Placental pericyte (primary cell): ENCODE measurements around the genes HACE1 and POPDC3.

DNA sequence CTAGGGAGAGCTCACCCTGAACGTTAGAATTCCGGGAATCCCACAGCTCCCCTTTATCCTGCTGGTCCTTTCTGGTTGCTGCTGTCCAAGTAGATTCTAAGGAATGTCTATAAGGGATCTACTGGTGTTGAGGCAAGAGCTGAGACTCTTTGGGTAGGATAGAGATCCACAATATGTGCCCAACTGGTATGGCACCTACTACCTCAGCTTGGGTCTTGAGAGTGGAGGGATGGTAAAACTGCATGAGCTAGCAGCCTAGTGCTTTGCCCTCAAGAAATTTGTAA lies 568.2 kb downstream of the GRIK2 start:
- CAGE, long polyA plus RNA, result no peak

DNA sequence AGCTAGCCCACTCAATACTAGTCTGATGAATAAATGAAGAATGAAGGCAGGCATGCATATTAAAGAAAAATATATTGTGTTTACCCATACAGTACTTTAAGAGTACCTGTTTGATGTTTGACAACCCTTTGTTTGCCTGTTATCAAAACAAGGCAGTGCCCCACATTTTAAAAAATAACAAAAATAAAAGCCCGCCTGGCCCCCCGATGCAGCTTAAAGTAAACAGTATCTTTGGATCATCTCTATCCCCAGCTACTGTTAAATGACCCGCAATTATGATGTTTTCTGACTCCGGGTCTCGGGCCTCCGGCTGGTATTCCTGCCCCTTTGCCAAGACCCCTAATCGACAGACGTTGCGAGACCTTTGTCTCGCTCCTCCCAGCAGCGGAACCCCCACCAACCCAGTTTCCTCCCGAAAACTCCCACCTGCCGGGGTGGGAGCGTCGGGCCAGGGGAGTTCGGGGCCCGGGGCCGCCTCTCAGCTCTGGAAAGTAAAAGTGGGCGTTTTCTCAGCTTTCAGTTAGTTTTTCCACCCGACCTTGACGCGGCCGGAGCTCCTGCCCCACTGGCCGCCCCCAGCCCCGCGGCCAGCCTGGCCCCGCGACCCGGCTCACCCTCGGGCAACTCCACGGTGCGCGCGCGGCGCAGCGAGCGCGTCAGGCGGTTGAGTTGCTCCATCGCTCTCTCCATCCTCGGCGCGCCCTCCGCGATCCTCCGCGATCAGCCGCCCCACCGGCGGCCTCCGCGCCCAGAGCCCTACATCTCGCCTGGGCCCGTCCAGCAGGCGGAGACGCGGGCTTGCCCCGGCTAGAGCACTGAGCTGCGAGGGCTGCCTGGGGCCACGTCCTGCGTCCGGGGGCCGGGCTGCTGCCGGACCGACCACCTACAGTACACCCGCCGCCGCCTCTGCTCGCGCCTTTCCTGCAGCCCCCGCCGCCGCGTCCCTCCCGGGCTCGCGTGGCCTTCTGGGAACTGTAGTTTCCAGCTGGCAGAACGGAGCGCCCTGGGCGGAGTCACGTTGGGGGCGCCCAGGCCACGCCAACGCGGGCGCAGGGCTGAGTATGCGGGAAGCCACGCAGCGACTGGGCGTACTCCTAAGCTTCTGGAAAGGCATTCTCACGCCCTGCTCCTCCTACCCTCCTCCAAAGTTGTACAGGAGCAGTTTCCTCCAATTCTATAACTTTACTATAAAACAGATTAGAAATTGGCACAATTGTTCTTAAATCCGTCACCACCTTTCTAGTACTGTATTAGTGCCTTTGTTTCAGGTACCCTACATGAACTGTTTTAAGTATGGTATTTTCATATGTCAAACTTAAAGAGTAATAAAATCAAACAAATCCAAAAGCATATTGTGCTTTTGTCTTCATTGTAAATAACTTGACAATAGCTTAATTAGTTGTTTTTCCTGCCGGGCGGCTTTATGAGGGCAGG lies at the start of gene HACE1:
Gene HACE1, minus strand, starts transcription at position 967 of the 1,434 bp plus-strand sequence.
- CAGE, long polyA plus RNA, result no peak

DNA sequence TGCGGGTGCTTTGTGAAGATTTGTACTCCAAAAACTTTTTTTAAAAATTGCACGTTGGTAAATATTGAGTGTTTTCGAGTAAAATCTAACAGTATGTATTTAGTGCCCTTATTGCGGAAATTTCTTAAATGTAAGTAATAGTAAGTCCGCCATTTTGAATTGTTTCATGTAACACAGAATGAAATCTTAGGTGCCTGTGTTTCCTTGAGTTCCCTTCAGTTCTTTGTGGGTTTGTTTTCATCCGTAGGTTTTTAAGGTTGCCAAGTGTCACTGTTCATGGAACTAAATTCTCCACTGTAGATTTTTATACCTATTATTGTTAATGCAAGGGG lies 15.1 kb upstream of the LIN28B start:
- CAGE, long polyA plus RNA, result no peak

GRCh38 chr6:104954328-104955151 lies 2.4 kb upstream of the LIN28B start:
- CAGE, long polyA plus RNA, result no peak

DNA sequence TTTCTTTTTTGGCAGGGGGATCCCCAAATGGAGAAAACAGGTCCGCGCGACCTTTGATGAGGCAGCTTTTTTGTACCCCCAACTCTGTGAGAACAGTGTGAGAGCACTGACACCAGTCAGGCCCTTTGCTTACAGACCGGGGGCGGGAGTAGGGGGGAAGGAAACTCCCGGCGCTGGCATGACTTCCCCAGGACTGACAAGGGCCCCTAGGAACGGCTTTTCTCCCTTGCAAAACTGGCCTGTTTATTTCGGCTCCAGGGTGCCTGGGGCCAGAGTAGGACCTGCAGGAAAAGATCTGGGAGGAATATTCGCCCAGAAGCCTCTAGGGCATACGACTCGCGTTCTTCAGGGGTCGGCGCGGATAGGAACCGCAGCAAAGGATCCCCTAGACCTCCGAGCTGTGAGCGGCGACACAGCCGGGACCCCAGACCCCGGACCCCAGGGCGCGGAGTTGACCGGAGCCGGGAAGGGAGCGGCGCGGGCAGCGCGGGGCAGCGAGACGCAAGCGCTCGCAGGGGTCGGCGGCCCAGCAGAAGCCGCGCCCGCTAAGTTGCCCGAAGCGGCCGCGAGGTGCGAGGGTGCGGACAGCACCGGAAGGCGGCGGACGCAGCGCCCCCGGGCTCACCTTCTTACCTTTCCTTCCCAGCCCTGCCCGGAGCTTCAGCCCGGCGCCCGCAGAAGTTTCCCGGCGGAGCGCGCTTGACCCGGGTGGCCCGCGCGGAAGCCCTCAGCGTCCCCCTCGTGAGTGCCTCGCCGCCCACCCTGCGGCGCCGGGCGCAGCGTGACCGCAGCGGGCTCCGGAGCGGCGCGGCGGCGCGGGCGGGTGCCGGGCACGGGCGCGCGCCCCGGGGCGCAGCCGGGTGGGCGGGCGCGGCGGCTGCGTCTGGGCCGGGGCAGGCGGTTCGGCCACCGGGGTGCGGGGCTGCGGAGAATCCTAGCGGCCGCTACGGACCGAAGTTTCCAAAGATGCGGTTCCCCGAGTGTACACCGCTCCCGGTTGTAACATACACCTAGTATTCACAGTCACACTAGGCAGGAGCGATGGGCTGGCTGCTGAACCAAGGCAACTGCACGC lies at the start of gene POPDC3:
Gene POPDC3, minus strand, starts transcription at position 815 of the 1,075 bp plus-strand sequence.
- CAGE, long polyA plus RNA, result no peak

DNA sequence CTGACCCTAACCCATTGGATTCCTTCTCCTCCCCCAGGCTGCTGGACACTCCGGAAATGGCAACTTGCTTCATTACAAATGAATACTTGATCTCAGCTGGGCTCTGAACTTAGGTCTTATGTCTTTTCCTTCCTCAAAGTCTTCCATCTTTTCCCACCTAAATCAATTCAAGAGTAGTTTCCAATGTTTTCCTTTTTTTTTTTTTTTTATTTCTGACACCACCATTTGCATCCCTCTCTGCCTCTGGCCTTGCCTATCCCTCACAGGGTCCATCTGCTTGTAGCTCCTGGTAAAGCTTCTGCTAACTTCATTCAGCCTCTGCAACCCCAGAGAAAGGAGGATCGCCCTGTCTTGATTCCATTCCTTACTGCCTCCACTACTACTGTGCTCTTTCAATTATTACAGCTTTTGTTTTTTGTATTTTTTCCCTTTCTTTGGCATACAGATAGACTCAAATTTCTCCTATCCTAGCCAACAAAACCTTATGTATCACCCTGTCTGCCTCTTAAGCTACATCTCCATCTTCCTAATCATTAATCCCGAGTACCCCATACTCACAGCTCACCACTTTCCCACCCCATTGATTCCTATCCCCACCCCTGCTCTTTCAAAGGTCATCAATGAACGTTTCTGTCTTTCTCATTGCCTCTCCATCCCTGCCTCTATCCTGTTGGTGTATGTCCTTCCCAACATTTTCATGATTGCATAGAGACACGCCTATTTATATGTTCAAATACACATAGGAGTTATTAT lies 107.7 kb downstream of the PREP start:
- CAGE, long polyA plus RNA, result no peak

DNA sequence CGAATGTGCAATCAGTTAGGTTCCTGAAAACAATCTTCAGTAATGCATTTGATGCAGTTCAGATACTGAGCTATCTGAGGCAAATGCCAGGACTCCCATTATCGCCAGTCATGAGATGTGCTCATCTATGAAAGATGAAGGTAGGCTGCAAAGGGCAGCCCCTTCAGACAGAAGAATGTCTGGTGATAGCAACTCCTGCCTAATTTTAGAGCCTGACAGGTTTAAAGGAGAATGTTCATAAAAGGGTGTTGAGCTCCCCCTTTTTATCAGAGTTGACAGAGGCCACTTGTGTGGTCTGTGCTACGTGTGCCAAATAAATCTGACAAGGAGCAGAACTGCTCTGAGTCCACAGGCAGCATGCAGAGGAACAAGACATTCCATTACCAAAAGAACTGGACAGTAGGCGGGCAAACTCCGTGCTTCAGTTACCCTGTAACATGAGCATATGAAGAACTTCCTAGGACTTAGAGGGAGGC lies 101.8 kb downstream of the PREP start:
- CAGE, long polyA plus RNA, result no peak

GRCh38 chr6:105302077-105303342 lies 100.4 kb downstream of the PREP start:
- CAGE, long polyA plus RNA, result no peak

GRCh38 chr6:105373250-105373681 lies 29.6 kb downstream of the PREP start:
- CAGE, long polyA plus RNA, result no peak

- CAGE, long polyA plus RNA, result no peak
These were observed 13.4 kb downstream of the PREP start for GRCh38 chr6:105389454-105389939.

DNA sequence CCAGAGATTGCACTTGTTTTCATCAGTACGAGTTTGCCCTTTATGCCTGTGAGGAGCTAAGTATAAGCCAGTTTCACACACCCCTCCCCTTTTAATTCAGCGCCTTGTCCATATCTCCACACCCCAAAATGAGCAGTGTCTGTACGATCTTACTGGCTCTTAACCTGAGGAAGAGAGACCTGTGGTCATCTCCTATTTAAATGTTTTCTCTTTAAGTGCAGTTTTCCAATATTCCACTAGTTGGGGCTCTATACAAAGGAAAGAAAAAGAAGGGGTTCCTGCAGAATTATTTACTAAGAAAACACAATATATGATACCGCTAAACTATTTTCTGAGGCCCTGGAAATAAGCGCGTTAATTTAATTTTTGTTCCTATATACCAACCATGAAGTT lies 81.8 kb upstream of the PREP start:
- CAGE, long polyA plus RNA, result no peak

DNA sequence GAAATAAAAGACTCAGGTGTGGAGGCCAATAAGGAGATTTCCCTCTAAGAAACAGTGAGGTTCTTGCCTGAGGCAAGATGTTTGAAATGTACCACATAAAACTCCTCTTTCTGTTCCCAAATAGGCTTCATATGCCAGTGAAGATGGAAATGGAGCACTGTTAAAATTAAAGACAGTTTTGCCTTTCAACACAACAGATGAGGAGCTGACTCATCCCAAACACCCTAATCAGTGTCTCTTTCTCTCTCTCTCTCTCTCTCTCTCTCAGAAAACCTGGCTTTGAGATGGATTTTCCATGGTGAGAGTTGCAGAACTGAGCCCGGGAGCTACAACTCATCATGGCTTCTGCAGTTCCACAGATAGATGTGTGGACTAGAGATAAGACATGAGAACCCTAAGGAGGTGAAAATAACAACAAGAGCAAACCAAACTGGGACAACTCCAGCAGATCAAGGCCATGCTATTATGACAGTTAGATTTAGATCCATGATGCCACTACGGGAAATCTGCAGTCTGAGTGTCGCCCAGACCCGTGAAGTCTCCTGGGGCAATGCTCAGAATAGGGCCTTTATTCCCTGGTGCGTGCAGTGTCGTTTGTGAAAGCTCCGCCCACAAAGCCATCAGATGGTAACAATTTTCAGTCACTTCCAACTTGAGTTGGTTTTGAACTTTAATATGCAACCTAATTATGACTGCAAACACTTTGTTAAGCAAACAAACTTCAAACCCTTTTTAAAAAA lies 338.1 kb upstream of the PREP start:
- CAGE, long polyA plus RNA, result no peak

- CAGE, long polyA plus RNA, result no peak
These were observed 100.6 kb upstream of the PRDM1 start for GRCh38 chr6:105985459-105986090.

DNA sequence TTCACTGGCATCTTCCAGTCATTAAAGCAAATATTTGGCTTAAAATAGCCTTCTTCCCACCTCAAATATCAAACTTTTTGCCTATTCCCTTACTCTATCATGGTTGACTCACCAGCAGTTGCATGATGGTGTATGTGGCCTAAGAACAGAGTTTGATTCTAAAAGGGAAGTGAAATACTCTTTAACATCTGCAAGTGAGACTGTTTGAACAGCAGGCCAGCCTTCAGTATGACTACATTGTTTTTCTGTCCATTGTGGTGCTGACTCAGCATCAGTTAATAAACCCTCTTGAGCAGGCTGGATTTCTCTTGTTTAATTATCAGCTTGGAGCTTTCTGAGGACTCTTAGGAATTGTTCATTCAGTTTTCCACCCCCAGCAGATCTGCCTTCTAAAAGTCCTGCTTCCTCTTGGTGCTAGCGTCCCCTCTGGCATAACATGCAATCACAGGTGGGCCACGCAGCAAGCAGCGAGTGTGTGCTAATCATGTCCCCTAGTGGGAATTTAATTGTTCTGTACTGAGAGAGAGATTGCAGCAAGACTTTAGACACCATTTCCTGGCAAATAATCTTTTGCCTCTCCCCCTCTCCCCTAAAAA lies 1.6 kb upstream of the PRDM1 start:
- CAGE, long polyA plus RNA, result no peak

GRCh38 chr6:106184683-106184996 lies 98.5 kb downstream of the PRDM1 start:
- CAGE, long polyA plus RNA, result no peak

DNA sequence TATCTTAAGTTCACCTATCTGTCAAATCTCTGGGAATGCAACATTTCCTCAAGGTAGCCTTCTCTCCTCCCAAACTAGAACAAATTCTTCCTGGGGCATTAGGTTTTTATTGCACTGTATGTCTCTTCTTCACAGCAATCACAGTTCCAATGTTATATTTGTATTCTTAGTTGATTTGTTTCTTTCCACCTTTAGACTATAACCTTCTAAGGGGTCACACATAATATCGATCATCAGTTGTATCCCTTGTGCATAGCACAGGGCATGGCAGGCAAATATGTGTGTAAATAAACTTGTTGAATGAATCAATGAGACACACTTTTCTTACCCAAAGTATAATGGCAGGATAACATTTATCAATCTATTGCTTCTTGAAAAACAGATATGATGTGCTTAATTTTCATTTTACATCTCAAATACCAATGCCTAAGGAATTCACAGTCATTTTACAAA lies 81.0 kb downstream of the ATG5 start:
- CAGE, long polyA plus RNA, result no peak

- CAGE, long polyA plus RNA, result no peak
These were observed 106.8 kb downstream of the RTN4IP1 start for GRCh38 chr6:106522318-106523109.

DNA sequence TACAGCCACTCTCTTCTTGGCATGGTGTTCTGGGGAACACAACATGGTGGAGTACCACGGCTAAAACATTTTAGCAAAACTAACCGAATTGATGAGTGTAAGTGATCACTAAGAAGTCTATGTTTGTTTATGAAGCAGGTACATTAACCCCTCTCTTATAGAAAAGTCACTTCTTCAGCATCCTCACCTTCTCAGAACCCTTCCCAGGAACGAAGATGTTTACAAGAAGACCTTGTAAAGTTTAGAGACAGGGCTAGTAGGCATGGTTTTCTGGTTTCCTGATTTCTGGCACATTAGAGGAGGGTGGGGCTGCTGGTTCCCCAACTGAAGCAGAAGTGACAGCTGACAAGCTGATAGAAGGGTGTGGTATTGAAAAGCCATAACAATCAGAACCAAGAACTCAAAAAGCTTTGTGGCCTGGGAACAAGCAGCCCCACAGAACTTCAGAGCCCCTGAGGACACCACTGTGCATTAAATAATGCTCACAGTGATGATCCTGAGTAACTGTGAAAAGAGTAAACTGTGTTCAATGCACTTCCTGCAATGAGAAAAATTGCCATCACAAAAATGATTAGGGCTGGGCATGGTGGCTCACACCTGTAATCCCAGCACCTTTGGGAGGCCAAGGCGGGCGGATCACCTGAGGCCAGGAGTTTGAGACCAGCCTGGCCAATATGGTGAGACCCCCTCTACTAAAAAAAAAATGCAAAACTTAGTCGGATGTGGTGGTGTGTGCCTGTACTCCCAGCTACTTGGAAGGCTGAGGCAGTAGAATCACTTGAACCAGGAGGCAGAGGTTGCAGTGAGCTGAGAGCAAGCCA lies 91.1 kb downstream of the RTN4IP1 start:
- CAGE, long polyA plus RNA, result no peak

- CAGE, long polyA plus RNA, result no peak
These were observed 54.2 kb downstream of the RTN4IP1 start for GRCh38 chr6:106575177-106575376.

- CAGE, long polyA plus RNA, result no peak
These were observed 135.2 kb downstream of the QRSL1 start for GRCh38 chr6:106764394-106765122.